Occipital lobe (tissue), 2 donors: Measurements from ENCODE around the gene EEF1B2.

GRCh38 chr2:204579282-204579501, 33.9 kb downstream of the PARD3B start:
- RAMPAGE, long total RNA = no peak

DNA sequence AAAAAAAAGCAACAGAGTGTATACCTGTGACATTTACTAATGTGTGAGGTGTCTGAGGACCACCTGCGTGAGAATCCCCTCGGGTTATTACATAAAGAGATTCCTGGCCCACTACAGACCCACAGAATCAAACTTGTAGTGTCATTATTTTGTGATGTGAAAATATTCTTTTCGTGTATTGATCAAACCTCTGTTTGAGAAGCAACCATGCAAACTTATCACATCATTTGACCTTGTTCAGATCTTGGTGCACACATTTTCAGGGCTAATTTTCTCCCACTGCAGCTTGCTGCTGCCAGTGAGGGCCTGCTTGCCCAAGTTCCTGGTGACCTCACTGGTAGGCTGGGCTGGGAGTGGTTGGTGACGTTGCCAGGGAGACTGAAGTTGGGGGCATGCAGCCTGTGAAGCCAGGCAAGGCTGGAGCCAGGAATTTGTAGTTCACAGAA, 38.4 kb downstream of the PARD3B start:
- RAMPAGE, long total RNA = no peak

DNA sequence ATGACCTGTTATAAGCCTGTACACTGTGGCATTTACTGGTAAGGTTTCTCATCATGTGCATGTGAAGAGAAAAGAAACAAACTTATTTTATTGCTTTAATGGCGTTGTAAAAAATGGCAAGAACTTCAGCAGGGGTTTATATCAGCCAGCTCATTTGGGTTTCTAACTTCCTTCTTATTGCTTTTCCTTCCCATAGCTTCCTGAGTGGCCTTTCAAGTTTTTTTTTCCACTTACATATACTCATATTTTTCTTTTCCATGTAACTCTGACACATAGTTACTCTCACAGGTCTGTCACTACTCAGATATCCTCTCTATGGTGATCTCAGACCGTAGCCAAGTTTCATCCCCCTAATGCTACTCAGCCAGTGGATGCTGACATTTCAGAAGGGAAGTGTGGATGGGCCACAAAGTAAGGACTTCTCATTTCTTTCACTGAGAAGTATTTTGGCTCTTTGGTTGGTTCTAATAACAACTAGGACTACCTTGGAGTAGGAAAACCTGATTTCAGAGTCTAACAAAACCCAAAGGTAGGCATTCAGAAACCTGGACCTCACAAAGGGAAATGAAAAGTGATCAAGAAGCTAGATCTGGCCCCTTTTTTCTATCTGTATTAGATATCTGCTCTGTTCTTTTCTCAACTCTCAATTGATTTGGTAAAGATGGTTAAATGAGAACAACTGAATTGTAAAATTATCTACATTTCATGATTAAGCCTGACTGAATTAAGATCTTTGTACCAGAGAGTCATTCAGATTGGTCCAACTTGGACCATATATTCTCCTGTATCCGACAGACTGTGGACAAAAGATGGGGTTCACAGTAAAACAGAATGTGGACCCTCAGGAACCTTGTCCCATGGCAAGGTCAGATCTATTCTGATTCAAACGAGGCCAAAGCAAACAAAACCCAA, 198.4 kb downstream of the PARD3B start:
- RAMPAGE, long total RNA = no peak

GRCh38 chr2:204753789-204754220, 208.5 kb downstream of the PARD3B start:
- RAMPAGE, long total RNA = no peak

- RAMPAGE, long total RNA = no peak
Observed at GRCh38 chr2:204971084-204971864, 426.0 kb downstream of the PARD3B start.

GRCh38 chr2:205565732-205566553, 116.4 kb upstream of the NRP2 start:
- RAMPAGE, long total RNA = no peak

DNA sequence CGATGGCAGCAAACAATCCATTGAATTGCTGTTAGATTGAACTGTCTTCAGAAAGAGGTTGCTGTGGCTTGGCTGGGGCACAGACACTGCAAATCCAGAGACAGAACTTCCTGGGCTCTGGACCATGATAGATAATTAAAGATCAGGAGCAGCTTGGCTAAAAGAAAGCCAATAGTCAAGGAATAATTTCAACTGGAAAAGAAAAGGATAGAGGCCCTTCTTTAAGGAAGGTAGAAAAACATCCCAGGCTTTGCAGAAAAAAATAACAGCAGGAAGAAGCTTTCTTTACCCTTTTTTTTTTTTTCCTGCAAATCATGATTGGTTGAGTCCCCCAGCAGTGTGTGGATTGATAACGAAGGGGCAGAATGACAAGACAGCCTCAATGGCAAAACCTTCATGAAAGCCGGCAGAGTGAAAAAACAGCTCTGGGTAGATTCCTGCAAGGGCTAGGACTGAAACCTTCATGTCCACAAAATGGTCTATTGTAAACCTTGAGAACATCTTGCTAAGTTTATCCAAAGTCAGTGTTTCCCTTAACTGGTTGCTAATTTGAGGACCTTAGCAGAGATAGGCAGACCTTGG, 75.4 kb downstream of the NRP2 start:
- RAMPAGE, long total RNA = no peak

- RAMPAGE, long total RNA = no peak
Observed at GRCh38 chr2:205800704-205801231, 118.5 kb downstream of the NRP2 start.

DNA sequence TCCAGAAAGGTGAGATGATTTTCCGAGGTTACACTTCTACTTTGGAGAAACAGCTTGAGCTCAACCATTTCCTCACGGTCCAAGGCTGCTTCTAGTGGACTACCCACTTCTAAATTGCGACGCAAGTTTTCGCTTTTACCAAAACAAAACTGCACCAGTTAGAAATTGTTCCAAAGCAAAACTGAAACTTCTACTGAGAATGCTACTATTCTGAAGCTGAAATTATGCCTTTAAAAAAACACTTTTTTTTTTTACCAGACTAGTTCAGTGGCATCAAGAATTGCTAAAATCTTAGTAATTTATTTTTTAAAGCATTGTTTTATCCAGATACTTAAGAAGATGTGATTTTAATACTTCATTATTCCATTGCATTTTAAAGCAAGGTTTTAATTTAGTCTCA, 101.5 kb downstream of the INO80D start:
- RAMPAGE, long total RNA = no peak

DNA sequence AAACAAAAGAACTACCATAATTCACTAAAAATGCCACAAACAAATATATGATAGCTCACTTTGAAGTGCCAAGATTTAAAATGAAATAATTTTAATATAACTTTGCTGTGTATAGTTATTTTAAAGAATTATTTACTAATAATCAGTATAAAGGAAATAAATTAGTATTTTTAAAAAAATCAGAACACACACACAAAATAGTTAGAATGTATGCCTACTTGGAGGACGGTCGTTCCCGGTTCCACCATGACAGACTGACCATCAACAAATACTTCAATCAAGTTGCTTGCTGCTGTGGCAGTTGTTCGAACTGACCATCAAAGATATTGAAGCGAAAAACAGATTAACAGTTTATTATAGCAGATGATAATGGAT, 7.1 kb downstream of the NDUFS1 start:
- RAMPAGE, long total RNA = no peak

- RAMPAGE, long total RNA = start-site peak on the minus strand at chr2:206159391-206159438, 595 and 335 reads in 2 replicates; start-site peak on the plus strand at chr2:206159593-206159684, 710 and 1,192 reads in 2 replicates; start-site peak on the plus strand at chr2:206159878-206160052, 2,671 and 2,331 reads in 2 replicates
Observed at GRCh38 chr2:206159239-206160348, at the start of gene EEF1B2. TSS of gene EEF1B2 (plus strand) at chr2:206159895.

DNA sequence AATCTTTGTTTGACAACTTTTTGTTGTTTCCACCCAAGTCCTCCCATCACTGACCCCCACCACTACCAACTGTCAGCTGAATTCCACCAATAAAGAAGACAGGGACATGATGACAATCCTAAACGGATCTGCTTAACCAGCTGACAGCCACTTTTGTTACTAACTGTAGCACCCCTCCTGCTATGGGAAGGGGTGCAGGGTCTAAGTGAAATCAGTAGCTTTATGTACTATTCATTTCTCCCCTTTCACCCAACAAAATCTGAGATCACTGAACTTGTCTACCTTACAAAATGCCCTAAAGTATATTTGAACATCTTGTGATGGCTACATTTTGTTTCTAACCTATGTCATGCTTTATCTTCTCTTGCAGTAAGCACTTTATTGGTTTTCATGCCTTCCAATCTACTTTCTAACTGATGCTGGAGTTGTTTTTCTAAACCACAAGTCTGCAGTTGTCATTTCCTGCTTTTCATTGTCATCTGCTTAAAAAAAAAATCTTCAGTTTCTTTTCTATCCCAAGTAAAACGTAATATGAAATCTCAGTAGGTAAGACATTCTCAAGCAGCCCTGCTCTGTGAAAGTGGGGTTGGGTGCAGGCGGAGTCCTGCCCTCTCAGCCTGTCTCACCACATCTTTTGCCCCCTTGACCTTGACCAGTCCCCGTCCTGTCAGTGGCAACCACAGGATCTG, 80.2 kb upstream of the CPO start:
- RAMPAGE, long total RNA = no peak

DNA sequence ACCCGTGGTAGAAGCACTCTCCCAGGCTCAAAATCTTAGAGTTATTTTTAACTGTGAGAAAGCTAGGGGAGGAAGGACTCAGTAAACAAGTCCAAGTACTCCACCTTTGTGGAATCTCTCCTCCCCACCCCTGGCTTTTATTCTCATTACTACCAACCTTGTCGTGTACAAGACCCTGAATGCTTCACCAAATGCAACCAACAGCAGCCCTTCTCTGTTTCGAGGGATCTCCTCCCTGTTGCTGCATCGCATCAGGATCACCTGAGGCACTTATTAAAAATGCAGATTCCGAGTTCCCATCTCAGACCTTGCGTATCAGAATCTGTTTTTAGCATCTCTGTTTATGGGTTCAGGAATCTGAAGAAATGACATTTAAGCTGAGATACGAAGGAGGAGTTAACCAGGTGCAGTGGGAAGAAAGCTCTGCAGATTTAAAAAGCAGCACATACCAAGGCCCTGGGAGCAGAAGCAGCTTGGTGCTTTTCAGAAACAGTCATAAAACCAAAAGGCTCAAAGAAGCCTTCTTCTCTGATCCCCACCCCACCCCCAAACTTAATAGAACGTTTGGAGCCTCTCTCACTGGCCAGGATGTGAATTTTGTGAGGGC, 69.5 kb downstream of the KLF7 start:
- RAMPAGE, long total RNA = no peak

DNA sequence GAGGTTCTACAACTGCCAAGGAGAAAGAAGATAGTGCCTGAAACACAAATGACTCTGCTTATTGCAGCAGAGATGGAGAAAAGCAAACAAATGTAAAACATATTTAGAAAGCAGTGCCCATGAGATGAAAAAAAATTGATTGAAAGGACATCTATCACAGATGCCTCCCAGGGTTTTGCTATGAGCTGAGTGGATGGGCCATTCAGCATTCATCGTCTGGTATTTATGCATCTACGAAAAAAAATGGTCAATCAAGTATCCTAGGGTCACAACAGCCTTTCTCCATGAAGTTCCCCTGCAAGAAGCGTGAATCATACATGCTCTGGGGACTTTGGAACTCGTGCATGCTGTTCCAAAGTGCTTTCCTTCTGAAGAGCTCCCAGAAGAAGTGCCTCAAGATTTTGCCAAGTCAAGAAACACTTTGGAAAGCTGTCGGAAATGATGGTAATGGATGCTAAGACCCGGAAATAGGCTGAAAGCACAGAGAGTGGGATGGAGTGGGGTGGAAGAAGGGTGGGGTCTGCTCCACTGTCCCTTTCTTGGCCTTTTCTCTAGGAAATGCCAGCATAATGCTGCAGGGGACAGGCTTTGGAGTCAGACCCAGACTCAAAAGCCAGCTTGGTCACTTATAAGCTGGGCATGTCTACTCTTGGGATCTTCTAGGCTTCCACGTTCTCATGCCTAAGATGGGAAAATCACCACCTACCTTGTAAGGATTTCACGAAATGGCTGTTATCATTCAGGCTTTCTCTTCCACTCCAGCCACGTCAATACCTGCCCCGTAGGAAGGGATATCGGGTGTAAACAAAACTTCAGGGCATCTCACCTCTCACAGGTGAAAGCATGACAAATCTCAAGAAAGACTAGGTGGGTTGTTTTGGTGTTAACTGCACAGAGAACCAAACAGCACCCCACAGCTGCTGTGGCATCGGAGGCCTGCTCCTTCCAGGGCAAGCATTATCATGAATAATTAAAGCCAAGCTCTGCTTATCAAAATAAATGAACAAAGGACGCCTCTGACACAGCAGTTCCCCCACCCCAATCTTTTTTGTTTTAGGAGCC, 59.1 kb downstream of the KLF7 start:
- RAMPAGE, long total RNA = no peak

- RAMPAGE, long total RNA = no peak
Observed at GRCh38 chr2:207229017-207229535, 63.3 kb upstream of the KLF7 start.

DNA sequence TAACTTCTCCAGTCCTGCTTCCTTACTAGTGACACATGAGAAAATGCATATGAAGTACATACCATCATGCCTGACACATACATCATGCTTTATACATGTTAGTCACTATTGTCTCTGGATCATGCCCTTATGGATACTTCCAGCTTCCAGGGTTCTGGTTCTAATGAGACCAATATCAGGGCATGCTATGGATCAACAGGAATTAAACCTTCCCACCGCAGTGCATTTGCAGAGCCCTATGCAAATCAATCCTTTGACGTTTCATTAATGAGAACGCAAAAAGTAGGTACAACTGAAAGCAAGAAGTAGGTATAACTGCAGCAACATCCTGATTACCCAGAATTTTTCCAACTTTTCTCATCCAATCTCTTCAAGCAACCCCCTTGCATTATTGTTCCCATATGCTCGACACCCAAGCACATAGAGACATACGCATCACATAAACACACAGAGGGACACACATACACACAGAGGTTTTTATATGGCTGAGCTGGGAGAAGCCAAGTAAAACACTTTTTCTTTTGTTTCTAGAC, 168.2 kb upstream of the KLF7 start:
- RAMPAGE, long total RNA = no peak

GRCh38 chr2:207502651-207503630, 26.8 kb upstream of the CREB1 start:
- RAMPAGE, long total RNA = no peak

DNA sequence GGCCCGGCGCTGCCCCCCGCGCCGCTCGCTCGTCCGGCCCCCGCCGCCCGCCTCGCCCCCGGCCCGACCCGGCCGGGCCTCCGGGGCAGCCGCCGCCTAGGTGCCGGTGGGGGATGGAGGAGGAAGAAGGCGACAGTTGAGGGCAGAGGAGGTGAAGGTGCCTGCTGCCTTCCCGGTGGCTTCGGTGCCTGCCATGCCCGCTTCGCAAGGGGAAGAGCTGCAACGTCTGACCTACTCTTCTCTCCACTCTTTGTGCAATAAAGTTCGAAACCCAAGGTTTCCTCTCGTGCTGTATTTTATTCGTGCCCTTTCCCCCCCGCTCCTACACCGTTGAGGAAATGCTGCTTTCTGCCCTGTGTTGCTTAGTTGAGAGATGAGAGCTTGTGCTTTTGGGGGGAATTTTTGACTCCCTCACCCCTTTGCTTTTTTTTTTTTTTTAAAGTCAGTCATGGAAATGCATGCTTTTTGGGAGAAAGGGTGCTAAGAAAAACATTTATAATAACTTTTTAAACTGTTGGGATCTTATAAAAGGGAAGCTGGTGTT, 858 bp downstream of the CREB1 start:
- RAMPAGE, long total RNA = no peak

- RAMPAGE, long total RNA = no peak
Observed at GRCh38 chr2:207726287-207726869, 14.9 kb downstream of the CCNYL1 start.

- RAMPAGE, long total RNA = no peak
Observed at GRCh38 chr2:207825597-207826206, 56.0 kb upstream of the FZD5 start.